ENCODE data around the genes CEACAM21, MEGF8 and CEACAM8.

DNA sequence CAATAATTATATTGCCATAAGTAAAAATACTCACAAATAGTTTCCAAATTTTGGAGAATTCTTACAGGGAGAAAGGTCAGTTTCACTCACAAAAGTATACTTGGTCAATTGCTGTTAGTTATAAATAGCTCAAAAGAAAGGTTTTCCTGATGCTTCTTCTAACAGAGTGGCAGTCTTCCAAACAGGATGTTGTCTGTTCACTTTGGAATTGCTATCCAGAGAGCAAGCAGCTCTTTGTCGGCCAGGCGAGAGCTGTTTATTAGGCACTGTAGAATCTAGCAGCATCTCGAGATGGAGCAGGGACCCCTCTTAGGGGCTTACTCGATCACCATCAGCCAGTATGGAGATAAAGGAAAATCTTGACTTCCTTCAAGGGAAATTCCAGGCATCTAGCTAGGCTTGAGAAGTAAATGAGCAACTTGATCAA, 13.6 kb downstream of the ERICH4 start:
- PRO-cap = no peak
- RAMPAGE, long total RNA = no peak

DNA sequence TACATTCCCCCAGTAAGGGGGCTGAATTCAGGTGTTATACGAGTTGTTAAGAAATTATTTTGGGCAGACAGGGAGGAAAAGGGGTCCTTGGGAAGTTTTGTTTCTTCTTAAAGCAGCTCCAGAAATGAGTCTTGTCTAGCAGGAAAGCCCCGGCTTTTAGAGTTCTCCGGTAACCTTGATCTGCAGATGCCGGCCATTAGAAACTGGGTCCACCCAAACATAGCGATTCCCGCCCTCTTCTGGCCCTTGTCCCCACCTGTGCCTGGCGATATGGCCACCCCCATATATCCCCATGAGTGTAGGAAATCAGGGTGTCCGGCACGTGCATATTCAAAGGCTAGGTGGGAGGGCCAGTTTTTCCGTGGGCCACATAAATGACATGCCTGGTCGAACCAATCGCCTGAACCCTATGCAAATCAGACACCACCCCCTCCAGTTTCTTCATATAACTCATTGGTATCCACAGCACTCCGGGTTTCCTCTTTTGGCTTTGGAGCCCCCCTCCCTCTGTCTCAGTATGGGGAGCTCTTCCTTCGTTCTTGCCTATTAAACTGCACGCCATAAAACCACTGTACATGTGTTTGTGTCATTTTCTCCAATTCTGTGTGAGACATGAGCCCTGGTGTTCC, 37.4 kb downstream of the ERICH4 start:
- PRO-cap = no peak
- RAMPAGE, long total RNA = no peak

DNA sequence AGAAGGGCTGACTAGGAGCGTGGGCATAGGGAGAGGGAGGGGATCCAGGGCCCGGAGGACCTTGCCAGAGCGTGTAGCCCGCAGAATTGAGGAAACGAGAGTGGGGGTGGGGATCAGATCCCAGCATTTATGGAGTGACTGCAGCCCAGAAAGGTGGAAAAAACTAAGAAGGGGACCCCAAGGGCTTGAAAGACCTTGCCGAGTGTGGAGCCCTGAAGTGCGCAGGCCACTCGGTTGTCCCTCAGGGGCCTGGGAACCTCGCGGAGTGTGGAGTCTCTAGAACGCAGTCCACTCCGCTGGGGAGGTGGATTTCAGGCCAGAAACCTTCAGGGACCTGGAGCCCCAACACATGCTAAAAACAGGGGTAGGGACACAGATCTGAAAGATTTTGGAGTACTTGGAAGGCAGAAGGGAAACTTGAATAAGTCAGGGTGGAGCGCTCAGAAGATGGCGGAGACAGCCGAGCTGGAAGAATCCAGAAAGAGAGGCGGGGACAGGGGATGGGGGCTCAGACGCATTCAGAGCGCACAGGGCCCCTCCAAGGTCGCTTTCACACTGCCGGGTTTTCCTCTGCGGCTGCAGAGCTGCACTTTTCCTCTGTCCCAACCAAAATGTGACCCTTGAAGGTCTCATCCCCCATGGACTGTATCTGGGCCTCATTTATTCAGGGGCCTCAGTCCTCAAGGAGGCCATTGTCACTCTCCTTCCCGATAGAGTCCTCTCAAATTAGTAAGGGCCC, 56.8 kb downstream of the ERICH4 start:
- PRO-cap = bidirectional peak, plus-strand start at position 517 of the sequence, minus-strand start at position 476 of the sequence
- RAMPAGE, long total RNA = no peak

DNA sequence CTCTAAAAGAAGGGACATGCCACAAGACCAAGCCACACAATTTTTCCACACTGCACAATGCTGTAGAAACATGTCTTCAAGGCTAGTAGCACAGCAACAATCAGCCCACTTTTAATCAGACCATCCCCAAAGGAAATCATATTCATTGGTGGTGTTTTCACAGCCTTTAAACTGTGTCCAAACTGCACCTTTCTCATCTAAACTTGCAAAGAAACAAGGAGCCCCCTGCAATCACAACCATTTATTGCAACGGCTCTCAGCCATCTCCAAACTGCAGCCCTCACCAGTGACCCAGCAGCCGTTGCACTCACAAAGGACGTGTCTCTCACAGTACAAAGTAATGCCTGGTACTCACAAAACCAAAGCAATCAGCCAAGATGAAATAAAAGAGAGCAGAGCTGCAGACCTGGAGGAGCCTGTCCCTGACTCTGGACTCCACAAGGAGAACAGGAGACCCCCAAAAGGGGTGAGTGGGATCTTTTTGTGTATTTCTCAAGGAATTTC, 20.3 kb upstream of the CEACAM21 start:
- PRO-cap = no peak
- RAMPAGE, long total RNA = no peak

DNA sequence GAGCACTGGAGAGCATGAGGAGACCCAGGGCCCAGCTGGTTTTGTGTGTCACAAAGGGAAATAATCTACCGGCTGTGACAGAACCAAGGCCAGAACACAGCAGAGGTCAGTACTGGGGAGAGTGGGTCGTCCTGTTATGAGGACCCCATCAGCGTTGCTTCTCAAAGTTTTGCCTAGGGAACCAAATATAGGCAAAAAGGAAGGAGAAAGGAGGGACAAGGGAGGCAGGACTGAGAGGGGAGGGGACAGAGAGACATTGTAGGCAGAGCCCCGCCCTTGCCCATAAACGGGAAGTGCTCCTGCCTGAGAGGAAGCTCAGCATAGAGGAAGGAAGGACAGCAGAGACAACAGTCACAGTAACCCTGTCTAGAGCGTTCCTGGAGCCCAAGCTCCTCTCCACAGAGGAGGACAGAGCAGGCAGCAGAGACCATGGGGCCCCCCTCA, at the start of gene CEACAM21:
CEACAM21 (plus strand) TSS at position 321 of the 444 bp plus-strand sequence.
- PRO-cap = unidirectional peak, plus-strand start at position 321 of the sequence
- RAMPAGE, long total RNA = no peak

- PRO-cap = no peak
- RAMPAGE, long total RNA = no peak
These were observed 10.8 kb upstream of the CEACAM6 start for GRCh38 chr19:41744543-41744909.

- PRO-cap = no peak
- RAMPAGE, long total RNA = no peak
These were observed 3.9 kb upstream of the CEACAM3 start for GRCh38 chr19:41792269-41793023.

GRCh38 chr19:41804215-41804749, 7.9 kb downstream of the CEACAM3 start:
- PRO-cap = no peak
- RAMPAGE, long total RNA = no peak

- PRO-cap = no peak
- RAMPAGE, long total RNA = no peak
These were observed 15.6 kb downstream of the ERFL start for GRCh38 chr19:41912657-41913088.

- PRO-cap = no peak
- RAMPAGE, long total RNA = no peak
These were observed 1.3 kb downstream of the RABAC1 start for GRCh38 chr19:41957790-41958192.

DNA sequence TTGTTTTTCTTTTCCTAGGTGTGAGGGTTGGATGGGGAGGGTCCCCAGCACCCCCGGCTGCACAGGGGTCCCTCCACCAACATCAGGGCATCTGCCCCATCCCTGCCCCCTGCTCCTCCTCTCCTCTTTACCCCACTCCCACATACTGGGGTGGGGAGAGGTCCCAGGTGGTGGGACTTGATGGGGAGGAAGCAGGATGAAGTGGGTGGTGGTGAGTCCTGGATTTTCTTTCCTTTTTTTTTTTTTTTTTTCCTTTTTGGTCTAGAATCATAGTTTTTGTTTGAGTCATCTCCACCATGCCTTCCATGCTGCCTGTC, 12.3 kb downstream of the ZNF574 start:
- PRO-cap = no peak
- RAMPAGE, long total RNA = no peak

DNA sequence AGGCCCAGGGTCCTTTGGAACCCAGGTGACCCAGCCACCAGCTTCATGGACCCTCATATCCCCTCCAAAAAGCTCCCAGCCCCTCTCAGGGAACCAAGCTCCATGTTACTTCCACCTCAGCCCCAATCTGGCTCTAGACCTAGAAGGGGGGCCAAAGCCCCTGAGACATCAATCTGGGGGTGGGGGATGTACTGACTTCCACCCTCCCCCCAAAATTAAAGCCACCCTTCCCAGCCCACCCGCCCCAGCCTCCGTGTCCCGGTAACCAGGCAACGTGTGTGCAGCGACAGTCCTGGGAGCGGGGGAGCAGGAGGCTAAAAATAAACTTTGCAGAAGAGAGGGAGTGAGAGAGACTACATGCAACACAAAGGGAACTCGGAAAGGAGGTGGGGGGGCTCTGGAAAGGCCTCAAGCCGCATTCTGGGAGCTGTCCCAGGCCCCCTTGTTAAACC, 2.8 kb downstream of the ERF start:
- PRO-cap = unidirectional peak, plus-strand start at position 332 of the sequence
- RAMPAGE, long total RNA = no peak

DNA sequence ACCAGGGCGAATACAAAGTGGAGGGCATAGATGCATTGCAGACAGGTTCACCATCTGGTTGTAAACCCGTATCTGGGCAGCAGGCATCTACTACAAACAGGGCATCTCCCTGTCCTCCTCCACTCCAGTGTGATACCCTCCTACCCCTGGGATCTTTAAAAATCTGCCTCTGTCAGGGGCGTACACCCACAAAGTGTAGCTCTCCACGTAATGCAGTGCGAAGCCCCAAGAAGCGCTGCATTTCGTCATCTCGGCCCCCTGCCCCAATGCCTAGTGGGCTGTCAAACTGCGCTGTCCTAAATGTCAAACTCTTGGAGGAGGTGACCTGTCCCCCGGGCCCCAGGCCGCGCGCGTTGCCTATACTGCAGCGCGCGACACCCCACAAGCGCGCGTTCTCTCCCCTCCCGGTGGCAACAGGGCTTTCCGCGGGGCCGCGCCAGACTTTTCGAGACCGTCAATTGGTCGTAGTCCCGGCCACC, 1.2 kb upstream of the CIC start:
- PRO-cap = bidirectional peak, plus-strand start outside the sequence, minus-strand start at position 415 of the sequence
- RAMPAGE, long total RNA = no peak

GRCh38 chr19:42279084-42279760, 10.2 kb downstream of the CIC start:
- PRO-cap = no peak
- RAMPAGE, long total RNA = no peak

- PRO-cap = no peak
- RAMPAGE, long total RNA = no peak
These were observed 16.0 kb downstream of the CIC start for GRCh38 chr19:42285125-42285436.

DNA sequence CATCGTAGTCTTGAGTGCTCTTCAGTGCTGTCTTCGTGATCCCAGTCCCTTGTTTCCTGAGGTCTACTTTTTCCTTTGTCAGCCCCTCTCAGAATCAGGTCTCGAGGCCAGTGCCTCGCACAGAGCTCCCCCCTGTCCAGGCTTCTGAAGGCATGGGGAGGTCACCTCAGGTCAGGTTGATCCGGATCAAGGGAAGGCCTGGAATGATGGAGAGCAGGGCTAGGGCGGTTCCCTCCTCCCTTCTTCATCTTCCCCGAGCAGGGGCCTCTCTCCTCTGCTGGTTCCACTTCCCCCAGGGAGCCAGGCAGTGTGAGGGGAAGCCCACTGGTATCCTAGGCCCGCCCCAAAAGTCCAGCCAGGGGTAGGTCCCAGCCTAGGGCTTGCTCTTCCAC, 16.4 kb downstream of the CIC start:
- PRO-cap = no peak
- RAMPAGE, long total RNA = no peak

DNA sequence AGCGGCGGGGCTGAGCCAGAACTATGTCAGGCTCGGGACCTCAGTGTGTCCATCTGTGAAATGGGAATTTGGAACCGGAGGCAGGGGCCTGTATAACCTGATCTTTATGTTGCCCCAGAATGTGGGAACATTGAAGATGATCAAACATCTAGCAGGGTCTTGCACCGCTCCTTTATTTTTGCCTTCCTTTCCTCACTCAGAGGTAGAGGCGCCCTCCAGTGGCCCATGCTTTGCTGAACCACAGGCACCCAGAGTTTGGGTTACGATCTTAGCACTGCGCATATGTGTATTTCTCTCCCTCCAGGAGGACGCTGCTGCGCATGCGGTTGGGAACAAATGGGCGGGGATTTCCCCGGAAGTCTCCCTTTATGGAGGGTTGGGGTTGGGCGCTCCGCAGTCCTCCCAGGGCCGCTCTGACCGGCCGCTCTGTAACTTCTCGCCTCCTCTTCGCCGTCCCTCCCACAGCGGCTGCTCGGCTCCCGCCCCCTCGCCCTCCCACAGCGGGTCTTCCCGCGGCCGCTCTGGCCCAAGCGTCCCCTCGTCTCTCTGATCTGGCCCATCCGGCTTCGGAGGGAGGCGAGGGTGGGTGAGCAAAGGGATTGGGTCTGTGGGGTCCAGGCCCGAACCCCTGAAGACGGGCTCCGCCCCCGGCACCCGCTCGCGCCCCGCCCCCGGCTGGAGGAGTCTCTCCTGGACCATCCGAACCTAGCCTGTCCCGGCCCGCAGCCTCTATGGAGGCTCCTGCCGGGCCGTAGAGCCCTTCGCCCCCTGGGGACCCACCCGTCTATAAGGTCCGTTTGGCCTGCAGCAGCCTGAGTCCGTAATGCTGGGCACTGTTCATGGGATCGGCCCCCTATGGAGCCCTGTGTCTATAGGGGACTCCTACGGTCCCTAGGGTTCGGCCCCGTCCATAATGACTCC, at the start of gene MEGF8:
MEGF8 (plus strand) TSS at position 541 of the 921 bp plus-strand sequence.
- PRO-cap = bidirectional peak, plus-strand start at position 396 of the sequence, minus-strand start at position 257 of the sequence; bidirectional peak, plus-strand start at position 431 of the sequence, minus-strand start at position 415 of the sequence
- RAMPAGE, long total RNA = no peak

DNA sequence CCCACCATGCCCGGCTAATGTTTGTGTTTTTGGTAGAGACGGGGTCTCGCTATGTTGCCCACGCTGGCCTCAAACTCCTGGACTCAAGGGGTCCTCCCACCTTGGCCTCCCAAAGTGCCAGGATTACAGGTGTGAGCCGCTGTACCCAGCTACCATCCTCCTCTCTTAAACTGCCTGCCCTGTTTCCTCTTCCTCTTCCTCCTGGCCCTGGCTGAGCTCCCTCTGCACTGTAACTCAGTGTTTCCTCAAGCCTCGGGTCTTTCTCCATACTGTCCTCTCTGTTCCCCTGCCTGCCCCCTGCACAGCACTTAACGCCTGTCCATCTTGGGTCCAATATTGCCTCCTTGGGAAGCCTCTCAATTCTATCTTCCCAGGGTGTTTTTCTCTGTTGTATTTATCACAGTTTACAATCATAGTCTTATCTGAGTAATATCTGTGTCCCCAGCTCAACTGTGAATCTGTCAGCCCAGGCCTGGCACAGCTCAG, 6.1 kb downstream of the LIPE start:
- PRO-cap = no peak
- RAMPAGE, long total RNA = no peak

- PRO-cap = no peak
- RAMPAGE, long total RNA = no peak
These were observed at the start of gene CEACAM8 for GRCh38 chr19:42594697-42595041. Gene CEACAM8 (minus strand): TSS chr19:42594924.

DNA sequence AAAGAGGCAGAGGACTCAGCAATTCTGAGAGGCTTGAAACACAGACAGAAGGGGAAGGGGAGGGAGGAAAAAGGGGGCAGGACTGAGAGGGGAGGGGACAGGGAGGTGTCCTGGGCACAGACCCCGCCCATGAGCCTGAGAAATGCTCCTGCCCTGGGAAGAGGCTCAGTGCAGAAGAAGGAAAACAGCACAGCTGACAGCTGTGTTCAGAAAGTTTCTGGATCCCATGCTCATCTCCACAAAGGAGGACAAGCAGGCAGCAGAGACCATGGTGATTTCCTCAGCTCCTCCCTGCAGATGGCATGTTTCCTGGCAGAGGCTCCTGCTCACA, 59.2 kb upstream of the CEACAM8 start:
- PRO-cap = no peak
- RAMPAGE, long total RNA = no peak

All from urinary bladder (tissue), 3 donors.